Measurements from ENCODE around the gene PDE4D.

DNA sequence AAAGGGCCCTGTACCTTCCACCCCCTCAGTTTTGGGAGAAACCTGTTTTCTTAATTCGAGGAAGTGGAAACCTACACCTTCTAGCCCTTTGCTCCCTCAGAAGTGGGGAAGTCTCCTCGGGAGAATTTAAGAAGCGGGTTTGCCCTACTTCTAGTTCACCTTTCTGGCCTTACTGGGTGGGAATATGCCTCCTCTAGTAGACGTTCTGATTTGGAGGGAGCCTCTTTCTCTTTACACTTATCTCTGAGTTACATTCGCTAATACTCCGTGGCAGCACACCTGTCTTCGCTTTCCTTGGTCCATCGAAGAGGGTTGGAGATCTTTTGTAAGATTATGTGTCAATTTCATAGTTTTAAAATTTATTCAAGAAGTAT is 905 bp downstream of the GPBP1 start:
- PRO-cap: bidirectional peak, plus-strand start at position 196 of the sequence, minus-strand start at position 104 of the sequence

DNA sequence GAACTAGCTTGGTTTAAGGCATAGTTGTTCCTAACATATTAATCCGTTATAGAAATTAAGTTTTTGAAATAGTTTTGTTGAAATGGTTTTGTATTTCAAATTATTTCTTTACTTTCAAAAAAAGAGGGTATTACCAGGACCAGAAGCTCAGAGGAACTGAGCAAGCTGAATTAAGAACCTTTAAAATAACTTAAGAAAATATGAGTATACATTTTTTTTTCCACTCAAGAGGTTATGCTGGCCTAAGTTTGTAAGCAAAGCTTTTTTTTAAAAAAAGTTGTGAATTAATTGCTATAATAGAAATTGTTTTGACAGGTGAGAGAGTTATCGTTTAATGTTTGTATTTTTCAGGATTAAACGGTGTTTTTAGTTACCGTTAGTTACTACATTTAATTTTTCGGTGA is 3.1 kb downstream of the GPBP1 start:
- PRO-cap: no peak

- PRO-cap: no peak
These were observed 10.4 kb downstream of the GPBP1 start for GRCh38 chr5:57184402-57184601.

DNA sequence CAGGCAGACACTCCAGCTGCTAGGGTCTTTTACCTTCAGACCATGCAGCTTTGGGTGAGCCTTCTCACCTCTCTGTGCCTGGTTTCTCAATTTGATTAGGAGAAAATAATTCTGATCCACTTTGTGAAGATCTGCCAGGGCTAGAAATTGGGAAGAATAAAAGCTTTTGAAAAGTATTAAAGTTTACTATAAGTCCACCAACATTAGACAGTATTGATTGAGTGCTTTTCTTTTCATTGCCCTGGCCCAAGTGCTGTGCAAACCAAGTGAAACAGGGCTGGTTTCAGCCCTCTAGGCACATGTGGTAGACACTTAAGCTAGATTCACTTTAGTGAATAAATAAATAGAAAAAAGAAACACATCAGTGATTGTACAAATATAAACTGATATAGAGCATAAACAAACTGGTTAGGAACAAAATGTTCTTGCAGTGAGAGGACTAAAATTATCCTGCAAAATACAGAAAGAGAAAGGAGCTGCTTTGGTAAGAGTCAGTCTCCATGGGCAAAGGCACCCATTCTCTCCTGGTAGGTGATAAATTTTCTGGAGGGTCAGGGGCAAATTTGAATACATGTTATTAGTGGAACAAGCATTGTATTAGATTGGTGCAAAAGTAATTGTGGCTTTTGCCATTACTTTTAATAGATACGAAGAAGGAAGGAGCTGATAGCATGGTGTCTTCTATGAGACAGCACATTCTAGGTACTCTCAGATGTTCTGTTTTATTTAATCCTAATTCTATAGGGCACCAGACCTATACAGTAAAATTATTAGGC is 29.7 kb downstream of the ACTBL2 start:
- PRO-cap: no peak

DNA sequence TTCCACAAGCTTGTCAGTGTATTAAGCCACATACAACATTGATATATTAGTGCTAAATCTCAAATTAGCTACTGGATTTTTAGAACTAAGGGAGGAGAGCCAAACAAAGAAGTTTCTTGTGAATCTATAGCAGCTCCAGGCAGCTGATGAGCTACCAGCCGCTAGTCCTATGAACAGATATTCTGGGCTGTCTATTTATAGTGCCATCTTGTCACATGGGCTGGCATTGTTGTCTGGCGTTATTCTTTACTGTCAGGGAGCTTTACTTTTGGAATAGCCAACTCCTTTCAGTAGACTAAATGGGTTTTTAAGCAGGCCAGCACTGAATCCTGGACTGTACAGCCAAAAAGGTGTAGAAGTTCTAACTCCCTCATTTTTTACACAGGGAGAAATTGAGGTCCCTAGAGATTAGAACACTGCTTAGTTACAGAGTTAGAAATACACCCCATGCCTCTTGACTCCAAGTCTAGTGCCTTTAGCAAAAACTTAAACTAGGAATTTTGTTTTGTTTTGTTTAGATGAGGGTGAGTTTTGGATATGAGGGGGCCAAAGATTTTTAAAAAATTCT is 171.4 kb upstream of the ACTBL2 start:
- PRO-cap: no peak

GRCh38 chr5:57718175-57718713 is 235.6 kb upstream of the ACTBL2 start:
- PRO-cap: no peak

- PRO-cap: no peak
These were observed 303.5 kb downstream of the PLK2 start for GRCh38 chr5:58156302-58156871.

- PRO-cap: no peak
These were observed 121.1 kb downstream of the RAB3C start for GRCh38 chr5:58704046-58704365.

- PRO-cap: unidirectional peak, plus-strand start at chr5:58891866
These were observed 308.3 kb downstream of the RAB3C start for GRCh38 chr5:58890699-58892141.

DNA sequence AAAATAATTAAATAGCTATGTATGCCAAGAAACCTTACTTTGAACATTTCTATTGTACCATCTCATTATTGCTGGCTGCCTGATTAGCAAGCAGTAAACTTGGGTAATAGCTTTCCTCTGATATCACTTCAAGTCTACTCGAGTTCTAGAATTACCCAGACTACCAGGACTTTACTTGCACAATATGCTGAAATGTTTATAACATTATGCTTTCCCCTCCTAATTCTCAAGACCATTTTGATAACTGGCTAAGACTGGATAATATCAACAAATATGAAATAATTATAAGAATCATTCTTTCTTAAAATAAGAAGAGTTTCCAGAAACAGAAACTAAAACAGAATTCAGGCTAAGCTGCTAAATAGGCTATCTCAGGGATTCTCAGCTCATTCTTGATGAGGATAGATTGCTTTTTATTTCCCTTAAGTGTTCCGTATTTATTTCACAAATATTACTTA is 512.7 kb downstream of the RAB3C start:
- PRO-cap: no peak

DNA sequence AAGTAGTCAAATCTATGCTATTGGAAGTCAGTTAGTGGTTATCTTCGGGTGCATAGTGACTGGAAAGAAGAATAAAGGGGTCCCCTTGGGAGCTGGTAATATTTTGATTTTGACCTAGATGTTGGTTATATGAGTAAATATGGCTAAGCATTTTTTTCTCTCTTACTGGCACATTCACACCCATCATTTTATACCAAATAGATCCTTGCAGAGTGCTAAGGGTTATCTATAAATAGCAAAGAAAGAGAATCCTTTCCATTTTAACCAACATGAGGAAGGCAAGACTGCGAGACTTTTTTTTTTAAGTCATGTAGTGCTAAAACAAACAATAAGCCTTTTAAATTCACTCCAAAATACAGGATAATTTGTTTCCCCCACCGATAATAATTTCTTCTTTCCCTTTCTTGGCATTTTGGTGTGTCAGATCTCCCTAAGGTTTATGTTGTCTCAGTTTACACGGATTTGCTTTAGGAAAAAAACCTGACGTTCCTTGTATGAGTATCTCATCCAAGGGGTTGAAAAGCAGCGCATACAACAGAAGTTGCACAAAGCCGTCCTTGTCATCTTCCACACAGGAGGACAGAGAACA is 547.3 kb downstream of the PDE4D start:
- PRO-cap: no peak

DNA sequence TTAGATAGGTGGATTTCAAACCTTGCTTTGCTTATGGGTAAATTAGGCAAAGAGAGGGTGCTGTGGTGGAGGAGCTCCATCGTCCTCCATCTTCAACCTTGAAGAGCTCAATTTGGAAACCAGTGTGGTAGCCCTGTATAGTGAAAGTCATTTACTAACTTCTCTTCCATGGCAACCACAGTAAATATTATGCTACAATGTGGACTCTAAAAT is 276.5 kb downstream of the PDE4D start:
- PRO-cap: no peak

- PRO-cap: no peak
These were observed 253.1 kb downstream of the PDE4D start for GRCh38 chr5:59640350-59640907.

- PRO-cap: no peak
These were observed 103.6 kb downstream of the PDE4D start for GRCh38 chr5:59789861-59790308.

DNA sequence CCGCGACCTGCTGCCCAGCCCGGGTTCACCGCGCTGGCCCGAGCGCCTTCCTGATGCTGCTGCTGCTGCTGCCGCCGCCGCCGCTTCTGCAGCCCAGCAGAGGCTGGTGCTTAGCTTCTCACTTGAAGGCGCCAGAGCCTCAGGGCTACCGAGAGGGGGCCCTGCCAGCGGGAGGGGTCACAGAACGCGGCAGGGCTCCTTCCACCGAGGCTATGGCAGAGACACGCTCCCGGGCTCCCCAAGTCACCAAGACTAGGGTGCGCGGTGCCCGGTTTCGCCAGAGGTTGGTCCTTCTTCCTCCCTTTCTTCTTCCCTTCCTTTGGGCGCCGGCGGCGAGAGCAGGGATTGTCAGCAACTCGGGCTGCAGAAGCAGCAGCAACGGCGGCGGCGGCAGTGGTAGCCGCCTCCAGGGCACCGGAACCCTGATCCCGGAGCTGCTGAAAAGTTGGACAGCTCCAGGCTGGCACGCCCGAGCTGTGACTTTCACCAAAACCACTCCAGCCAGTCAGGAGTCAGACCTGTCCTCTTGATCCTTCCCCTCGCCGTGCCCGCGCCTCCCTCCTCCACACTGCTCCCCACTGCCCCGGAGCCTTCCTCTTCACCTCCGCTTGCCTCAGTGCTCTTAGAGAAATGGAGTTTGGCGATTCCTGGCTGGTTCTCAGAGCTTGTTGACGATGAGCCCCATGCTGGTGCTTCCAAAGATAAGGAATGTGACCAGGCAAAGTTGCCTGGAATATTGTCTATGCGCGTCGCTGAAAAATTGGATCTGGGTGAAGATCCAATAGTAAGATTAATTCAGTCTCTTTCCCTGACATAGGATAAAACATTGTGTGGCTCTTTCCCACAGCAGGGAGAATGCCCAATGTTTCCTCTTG is at the start of gene PDE4D:
TSS of gene PDE4D (minus strand) at position 90 of the 875 bp plus-strand sequence.
- PRO-cap: no peak

- PRO-cap: no peak
These were observed 365.6 kb downstream of the DEPDC1B start for GRCh38 chr5:60334274-60334817.

GRCh38 chr5:60652205-60652634 is 47.7 kb downstream of the DEPDC1B start:
- PRO-cap: no peak

- PRO-cap: no peak
These were observed 353 bp downstream of the ERCC8 start for GRCh38 chr5:60944546-60944888.

DNA sequence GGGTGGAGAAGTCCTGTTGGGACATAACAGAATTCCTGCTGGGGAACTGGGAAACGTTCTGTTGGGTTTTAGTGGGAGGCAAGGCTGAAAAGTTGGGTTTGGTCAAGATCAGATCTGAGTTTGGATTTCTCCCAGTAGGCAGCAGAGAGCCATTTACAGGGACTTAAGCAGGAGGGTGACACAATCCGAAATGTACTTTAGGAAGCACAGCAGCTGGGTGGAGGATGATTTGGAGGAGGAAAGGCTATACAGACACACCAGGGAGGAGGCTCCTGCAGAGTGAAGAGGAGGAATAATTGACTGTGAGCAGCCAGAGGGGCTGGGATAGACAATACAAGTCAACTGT is 3.1 kb upstream of the ZSWIM6 start:
- PRO-cap: unidirectional peak, plus-strand start at position 225 of the sequence

- PRO-cap: no peak
These were observed 2.1 kb downstream of the ZSWIM6 start for GRCh38 chr5:61334125-61334628.

Data from sciatic nerve (tissue), 1 donor.